ENCODE data around the genes TMEM170A and KARS1.

GRCh38 chr16:75252414-75253754 is 1.5 kb upstream of the BCAR1 start:
- RRBS: no CpG with 5 or more reads among the region's 21 CpGs

GRCh38 chr16:75463291-75464094 is 996 bp downstream of the TMEM170A start:
- RRBS: 2% methylated on average over 6 of the region's 39 CpGs

DNA sequence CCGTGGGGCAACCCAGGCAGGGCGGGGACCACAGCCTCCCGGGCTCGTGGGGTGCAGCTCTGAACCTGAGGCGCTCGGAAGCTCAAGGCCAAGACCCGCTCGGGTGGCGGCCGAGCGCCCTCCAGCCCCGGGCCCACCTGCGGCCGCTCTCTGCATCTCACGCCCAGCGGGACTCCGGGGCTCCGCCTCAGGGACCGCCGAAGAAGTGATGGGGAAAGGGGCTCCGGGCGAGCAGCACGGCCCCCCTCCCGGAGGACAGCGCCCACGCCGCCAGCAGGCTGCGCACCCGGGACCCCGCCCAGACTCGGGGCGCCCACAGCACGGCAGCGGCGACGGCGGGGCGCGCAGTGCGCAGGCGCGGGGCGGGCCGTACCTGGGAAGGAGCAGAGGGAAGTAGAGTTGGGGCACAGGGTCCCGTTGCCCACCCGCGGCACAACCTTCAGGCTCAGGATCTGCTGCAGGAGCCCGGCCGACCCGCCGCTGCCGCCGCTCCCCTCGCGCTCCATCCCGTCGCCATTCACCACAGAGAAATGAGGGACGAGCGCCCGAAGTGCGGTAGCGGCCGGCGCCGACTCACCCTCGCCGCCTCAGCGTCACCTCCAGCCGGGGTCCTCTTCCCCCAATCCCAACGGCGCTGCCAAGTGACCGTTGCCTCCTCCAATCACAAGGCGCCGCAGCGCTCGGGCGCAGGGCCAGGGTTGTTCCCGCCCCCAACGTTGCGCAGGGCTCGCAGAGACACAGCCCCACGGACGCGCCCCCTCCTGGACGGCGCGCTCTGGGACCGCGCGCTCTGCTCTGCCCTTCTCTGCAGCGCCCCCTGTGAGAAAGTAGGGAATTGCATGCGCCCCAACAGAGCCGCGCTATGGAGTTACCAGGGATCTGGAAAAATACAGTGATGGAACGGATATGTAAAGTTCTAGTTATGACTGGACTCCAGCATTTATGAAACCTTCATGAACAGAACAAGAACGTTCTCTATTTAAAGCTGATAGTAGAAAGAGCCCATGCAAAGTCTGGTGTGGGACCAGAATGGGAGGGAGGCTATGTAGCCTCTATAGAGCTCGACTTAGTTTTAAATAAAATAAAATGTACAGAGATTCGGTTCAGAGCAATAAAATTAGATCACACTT is at the start of gene TMEM170A:
Gene TMEM170A, minus strand, starts transcription at position 595 of the 1,130 bp plus-strand sequence.
- RRBS: 2% methylated on average over 26 of the region's 98 CpGs

DNA sequence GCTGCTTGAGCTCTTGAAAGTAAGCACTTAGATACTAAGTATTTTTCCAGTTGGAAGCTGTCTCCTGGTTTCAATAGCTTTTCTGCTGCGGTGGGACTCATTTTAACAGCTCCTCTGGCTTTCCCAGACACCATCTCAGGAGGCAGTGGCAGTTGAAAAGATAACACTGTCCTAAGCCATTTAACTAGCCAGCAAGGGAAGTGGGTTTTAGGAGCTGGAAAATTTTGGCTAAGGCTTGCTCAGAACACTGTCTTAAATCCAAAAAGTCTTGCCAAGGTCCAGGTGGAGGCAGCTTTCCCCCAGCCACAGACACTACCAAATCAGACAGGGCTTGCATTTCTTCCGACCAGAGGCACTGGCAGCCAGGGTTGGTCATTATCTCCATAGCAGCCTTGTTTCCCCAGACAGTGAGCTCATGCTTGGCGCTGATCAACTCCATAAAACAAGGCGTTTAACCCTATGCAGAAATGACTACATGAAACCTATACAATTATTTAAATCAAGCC is 24.8 kb downstream of the GABARAPL2 start:
- RRBS: no CpG with 5 or more reads among the region's 4 CpGs

DNA sequence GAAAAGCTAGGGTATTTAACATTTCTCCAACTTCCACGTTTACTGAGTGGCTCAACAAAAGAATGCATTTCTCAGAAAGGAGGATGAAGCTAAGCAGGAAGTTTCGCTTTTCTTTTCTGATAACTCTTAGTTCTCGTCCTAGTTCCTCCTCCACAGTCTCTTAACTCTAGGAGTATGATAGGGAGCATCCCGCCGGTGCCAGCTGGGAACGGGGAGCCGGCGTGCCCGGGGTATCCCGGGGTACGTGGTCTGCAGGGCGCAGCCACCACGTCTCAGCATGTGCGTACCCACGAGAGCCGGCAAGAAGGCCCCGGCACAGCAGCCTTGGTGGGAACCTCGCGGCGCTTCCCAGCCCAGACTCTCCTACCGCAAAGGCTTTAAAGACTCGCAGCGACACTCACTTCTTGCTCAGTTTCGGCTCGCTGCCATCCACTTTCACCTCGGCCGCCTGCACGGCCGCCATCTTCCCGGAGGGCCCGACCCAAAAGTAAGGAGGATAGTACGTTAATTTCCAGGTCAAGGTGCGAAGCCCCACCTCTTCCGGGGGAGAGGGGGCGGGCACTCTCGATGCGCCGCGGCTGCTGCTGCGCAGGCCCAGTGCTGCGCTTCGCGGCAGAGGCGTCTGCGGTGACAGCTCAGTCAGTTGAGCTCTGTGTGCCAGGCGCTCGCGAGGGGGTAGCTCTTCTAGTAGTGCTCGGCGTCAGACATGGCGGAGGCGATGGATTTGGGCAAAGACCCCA is at the start of gene KARS1:
Gene KARS1, minus strand, starts transcription at position 489 of the 740 bp plus-strand sequence.
- RRBS: 1% methylated on average over 12 of the region's 52 CpGs

DNA sequence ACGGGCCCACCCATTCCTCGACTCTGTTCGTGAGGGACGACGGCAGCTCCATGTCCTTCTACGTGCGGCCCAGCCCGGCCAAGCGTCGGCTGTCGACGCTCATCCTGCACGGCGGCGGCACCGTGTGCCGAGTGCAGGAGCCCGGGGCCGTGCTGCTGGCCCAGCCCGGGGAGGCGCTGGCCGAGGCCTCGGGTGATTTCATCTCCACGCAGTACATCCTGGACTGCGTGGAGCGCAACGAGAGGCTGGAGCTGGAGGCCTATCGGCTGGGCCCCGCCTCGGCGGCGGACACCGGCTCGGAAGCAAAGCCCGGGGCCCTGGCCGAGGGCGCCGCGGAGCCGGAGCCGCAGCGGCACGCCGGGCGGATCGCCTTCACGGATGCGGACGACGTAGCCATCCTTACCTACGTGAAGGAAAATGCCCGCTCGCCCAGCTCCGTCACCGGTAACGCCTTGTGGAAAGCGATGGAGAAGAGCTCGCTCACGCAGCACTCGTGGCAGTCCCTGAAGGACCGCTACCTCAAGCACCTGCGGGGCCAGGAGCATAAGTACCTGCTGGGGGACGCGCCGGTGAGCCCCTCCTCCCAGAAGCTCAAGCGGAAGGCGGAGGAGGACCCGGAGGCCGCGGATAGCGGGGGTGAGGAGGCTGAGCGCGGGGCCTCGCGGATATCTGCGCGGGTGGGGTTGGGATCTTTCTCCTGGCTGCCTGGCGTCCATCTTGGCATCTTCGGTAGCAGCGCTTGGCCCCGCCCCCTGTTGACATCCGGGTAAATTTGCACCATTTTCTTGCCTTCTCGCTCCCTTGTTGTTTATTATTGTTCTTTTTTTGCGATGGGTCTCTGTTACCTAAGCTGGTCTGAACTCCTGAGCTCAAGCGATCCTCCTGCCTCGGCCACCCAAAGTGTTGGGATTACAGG is 602 bp downstream of the TERF2IP start:
- RRBS: 1% methylated on average over 24 of the region's 86 CpGs

DNA sequence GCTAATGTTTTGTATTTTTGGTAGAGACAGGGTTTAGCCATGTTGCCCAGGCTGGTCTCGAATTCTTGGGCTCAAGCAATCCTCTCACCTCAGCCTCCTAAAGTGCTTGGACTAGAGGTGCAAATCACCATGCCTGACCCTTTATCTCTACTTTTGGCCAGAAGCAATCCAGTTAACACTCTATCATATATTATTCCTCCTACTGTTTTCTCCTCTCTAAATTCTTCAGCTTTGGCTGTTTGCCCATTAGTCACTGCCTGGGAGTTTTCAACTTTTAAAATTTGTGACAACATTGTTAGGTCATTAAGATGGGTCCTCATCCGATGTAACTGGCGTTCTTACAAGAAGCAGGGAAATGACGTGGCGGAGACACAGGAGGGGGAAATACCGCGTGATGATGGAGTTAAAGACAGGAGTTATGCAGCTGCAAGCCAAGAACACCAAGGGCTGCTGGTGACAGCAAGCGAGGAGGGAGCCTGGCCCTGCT is 34.7 kb upstream of the CPHXL start:
- RRBS: no CpG with 5 or more reads among the region's 8 CpGs

DNA sequence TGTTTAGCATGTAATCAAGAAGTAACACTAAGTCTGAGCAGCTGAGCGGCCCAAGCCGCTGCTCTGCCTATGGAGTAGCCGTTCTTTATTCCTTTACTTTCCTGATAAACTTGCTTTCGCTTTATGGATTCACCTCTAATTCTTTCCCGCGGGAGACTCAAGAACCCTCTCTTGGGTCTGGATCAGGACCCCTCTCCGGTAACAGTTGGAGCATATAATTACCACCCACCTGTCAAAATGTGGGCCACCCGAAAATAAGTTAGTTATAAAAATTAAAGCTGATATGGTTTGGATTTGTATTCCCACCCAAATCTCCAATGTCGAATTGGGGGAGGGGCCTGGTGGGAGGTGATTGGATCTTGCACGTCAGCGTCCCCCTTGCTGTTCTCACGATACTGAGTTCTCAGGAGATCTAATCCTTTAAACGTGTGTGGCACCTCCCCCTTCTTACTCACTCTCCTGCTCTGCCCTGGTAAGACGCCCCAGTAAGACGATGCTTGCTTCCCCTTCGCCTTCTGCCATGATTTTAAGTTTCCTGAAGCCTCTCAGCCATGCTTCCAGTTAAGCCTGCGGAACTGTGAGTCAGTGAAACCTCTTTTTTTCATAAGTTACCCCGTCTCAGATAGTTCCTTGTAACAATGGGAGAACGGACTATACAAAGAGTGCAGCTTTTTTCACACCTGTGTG is 35.3 kb downstream of the SYCE1L start:
- RRBS: no CpG with 5 or more reads among the region's 19 CpGs

- RRBS: 44% methylated on average over 2 of the region's 8 CpGs
These were observed 10.6 kb upstream of the NUDT7 start for GRCh38 chr16:77711562-77712173.

DNA sequence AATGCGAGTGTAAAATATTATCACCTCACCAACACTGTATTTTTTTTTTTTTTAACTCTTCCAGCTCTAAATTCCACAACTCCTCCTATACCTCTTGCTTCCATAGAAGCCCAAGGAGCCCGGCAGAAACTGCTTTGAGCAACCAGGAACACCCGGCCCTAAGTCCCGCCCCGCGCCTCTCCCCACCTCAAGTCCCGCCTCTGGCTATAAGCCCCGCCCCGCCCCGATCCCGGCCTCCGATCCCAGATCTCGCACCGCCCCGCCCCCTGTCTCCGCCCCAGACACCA is 208 bp upstream of the NUDT7 start:
- RRBS: 3% methylated on average over 8 of the region's 16 CpGs

DNA sequence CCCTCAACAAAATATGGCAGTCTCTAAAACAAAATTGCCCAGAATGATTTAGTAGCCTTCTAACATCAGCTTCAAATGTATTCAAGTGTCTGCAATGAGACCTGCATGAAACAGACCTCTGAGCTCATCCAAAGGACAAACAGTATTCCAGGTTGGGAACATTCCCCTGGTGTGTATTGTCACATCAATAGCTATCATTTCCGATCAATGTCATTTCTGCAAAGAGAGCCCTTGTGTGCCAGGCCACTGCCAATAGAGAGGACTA is 12.0 kb upstream of the VAT1L start:
- RRBS: no CpG with 5 or more reads among the region's 1 CpG

- RRBS: no CpG with 5 or more reads among the region's 8 CpGs
These were observed 6.9 kb upstream of the WWOX start for GRCh38 chr16:78092507-78092933.

DNA sequence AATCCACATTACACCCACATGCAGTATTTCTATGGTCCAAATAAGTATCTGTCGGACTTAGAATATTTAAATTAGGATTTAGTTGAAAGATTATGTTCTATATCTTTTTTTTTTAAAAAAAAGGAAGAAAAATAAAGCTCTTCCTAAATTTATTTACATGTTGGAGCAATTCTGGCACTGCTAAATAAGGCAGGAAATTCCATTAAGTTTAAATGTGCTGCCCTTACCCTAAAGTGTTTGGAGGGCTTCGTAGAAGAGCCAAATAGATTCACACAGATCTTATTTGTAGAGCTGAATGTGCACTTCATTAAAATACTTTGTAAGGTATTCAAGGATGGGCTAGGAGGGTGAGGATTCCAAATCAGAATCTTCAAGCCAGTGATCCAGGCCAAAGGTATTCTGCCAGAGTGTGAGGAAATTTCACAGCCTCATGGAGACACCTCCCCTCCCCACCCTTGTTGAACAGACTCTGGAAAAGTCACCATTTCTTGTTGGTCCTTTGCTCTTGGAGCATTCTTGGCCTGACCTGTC is 193.1 kb downstream of the WWOX start:
- RRBS: no CpG with 5 or more reads among the region's 2 CpGs

- RRBS: no CpG with 5 or more reads among the region's 12 CpGs
These were observed 403.4 kb downstream of the WWOX start for GRCh38 chr16:78502705-78503369.

GRCh38 chr16:78600828-78601512 is 501.5 kb downstream of the WWOX start:
- RRBS: no CpG with 5 or more reads among the region's 6 CpGs

- RRBS: no CpG with 5 or more reads among the region's 2 CpGs
These were observed 650.6 kb downstream of the WWOX start for GRCh38 chr16:78750068-78750467.

GRCh38 chr16:78796214-78796778 is 696.8 kb downstream of the WWOX start:
- RRBS: no CpG with 5 or more reads among the region's 3 CpGs

DNA sequence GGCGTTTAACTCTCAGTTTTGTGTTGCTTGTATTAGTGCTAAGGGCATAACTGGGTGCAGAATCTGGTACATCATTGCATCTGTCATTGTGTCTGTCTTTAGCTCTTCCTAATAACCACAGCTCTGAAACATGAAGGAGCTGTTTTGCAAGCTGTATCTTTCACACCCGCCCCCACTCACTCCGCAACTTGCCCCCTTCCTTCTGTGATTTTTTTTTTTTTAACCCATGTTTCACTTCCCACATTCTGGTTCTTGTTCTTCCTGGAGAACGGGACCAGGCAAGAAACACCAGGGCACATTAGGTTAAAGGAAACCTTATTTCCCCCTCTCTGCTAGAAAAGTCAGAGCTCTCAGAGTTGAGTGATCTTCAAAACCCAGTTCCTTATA is 271.7 kb downstream of the MAF start:
- RRBS: no CpG with 5 or more reads among the region's 4 CpGs

DNA sequence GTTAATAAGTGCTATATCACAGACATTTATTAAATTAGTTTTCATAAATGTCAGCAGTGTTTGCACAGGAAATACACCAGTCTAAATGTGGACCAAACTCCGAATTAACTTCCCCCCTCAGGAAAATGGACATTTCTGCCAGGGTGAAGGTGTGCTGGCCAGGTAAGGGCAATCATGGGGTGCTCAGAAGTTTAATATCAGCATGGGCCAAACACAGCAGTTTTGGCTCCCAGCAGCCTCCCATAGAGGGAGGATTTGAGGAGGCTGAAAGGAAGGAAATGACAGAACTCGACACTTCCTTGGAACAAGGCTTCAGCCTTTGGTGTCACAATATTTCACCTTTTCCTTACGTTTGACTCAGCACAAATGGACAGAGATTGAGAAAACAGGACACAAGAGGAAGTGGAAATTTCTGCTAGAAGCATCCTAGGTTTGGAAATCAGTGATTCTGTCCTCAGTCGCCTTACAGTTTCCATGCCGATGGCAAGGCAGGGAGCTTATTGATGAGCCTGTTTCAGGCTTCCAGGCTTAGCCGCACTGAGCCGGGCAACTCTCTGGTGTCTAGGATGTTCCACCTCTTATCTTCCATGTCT is 181.4 kb downstream of the MAF start:
- RRBS: no CpG with 5 or more reads among the region's 7 CpGs

DNA sequence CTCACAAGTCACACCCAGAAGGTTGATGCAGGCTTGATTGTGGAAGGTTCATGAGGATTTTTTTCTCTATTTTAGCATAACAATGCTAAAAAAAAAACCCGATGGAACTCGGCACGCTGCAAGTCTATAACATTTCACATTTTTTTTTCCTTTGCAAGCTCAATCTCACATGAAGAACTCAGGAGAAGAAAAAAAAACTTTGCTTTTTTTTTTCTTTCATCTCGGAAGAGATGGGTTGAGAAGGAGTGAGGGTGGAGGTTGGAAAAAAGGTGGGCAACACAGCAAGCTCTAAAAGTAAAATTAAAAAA is 2.6 kb downstream of the MAF start:
- RRBS: no CpG with 5 or more reads among the region's 4 CpGs